ENCODE measurements around the gene GRAMD2A.

GRCh38 chr15:72179861-72180572 lies 17.6 kb downstream of the GRAMD2A start:
- RRBS: 62% methylated on average over 5 of the region's 18 CpGs

DNA sequence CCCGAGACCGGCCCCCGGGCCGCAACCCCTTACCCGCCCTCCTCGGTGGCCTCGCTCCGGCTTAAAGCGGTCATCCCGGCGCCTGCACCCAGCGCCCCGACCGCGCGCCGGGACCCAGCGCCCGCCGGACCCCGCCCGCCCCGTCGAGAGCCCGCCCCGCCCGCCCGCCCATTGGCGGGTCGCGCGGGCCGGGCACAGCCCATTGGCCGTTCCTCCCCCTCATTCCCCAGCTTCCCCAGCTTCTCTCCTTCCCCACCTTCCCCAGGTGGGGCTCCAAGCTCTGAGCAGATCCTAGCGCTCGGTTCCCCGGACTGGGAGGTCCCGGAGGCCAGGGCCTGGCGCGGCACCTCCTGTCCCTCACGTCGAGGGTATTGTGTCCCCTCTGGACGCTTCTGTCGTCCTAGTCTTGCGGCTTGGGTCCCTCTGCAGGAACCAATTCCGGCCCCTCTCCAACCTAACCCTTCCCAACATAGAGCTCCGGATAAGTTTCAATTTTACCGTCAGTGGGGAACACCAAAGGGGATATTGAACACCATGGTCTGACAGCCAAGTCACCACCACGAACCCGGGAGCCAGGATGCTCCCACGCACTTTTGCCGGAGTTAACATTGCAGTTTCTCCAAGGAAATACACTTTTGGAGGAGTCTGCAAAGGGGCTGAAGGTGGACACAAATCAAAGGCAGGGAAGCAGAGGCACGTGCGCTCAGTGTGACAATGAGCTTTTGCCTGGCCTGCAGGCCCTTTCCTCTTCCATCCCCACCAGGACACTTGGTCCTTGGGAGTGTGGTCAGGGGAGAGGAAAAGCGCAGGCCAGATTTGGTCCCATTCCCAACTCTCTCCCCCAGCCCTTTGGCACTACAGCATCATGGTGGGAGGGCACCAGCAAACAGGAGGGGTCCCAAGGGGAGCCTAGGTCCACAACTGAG lies at the start of gene GRAMD2A:
Gene GRAMD2A (minus strand): TSS at position 90 of the 926 bp plus-strand sequence.
- RRBS: 17% methylated on average over 17 of the region's 55 CpGs

DNA sequence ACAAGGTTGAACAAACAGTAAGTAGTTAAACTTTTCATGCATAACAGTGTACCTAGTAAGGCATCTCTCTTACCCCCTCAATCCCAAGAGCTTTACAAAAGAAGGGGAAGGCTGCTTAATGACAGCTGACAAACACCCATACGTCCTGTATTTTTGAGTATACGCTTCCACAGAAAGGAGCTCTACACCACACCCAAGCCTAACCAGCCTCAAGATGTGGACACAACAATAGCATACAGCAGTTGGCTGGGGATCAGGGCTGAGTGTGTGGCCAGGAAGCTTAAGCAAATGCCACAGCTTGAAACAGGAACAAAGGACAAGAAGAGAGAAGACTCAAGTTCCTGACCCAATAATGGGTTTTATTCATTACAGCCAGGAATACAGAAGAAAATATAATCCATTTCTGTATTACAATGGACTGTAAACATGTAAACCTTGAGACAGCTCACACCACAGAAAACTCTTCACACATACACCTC lies 6.9 kb downstream of the HEXA start:
- RRBS: no CpG with 5 or more reads among the region's 2 CpGs

DNA sequence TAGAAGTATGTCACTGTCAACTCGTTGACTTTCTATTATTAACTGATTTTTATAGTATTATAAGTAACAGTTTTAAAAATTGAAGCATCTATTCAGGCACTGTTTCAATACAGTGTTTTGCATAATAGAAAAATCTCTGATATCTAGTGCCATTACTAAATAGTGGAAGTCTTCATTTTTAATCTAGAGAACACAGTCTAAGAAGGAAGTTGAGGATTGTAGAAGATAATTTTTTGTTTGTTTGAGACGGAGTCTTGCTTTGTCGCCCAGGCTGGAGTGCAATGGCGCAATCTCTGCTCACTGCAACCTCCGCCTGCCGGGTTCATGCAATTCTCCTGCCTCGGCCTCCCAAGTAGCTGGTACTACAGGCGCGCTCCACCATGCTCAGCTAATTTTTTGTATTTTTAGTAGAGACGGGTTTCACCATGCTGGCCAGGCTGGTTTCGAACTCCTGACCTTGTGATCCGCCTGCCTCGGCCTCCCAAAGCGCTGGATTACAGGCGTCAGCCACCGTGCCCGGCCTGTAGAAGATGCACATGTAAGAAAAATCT lies 2.1 kb downstream of the ARIH1 start:
- RRBS: no CpG with 5 or more reads among the region's 17 CpGs

DNA sequence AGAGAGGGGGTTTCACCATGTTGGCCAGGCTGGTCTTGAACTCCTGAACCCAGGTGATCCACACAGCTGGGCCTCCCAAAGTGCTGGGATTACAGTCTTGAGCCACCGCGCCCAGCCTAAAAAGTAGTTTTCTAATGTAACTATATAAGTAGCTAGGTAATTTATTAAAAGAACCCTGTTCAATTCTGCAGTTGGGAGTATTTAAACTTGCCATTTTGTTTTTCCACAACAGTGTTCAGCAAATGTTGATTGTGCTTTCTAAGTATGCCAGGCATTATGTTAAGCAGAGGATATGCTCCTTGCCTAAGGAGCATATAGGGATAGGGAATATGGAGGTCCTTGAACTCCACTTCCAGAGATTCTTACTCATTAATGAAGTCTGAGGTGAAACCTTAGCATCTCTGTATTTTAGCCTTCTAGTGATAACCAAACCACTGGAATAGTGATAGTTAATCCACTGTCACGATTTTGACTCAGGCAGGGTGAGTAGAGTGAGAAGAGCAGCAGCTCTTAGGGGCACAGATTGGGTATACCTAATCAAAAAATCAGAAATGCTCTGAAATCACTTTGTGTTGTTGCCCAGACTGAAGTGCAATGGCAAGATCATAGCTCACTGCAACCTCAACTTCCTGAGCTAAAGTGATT lies 4.3 kb downstream of the ARIH1 start:
- RRBS: no CpG with 5 or more reads among the region's 3 CpGs

GRCh38 chr15:72485769-72486135 lies 11.6 kb downstream of the ARIH1 start:
- RRBS: no CpG with 5 or more reads among the region's 1 CpG

DNA sequence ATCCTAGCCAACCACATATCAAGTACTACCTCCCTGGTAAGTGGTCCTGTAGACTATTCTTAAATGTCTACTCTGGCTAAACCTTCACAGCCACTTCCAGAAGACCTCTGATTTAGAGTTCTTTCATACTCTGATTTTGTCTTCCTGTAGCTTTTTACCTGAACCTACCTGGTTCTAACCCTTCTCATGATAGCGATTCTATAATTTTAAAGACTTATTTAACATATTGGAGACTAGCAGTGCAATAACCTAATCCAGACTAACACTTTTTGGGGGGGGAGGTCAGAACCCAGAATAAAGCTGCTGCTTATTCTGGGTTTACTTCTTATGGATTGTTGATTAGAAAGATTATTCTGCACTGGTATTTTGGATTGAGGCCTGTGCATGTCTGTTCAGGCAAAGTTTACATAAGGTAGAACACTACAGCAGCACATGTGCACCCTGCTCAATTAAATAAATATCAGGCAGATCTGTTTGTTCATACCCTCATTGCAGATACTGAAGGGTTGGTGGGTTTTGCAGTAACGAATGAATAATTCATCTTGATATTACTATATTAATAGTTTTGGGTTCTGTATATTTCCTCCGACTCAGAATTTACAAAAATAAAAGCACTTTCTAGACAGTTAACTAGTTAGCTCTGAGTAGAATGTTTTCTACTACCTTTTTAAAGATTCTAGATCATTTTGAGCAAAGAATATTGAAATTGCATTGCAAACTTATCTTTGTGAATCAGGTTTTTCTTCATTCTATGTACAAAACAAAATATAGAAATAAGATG lies 19.1 kb downstream of the ARIH1 start:
- RRBS: no CpG with 5 or more reads among the region's 3 CpGs

GRCh38 chr15:72497471-72497844 lies 23.3 kb downstream of the ARIH1 start:
- RRBS: no CpG with 5 or more reads among the region's 1 CpG

DNA sequence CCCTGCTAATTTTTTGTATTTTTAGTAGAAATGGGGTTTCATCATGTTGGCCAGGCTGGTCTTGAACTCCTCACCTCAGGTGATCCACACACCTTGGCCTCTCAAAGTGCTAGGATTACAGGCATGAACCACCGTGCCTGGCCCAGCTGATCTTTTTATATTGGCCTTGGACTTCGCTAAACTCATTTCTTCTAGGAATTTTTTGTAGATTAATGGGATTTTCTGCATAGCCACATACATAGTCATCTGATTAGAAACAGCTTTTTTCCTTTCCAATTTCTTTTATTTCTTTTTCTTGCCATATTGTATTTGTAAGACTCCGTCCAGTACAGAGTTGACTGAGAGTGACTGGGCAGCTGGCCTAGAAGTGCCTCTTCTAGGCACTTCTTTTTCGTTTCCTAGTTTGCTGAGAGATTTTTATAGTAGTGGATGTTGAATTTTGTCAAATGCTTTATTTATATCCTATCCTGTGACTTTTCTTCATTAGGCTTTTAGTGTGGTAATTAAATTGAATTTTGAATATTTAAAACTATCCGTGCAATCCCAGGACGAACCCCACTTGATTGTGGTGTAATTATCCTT lies 37.4 kb downstream of the ARIH1 start:
- RRBS: no CpG with 5 or more reads among the region's 6 CpGs

DNA sequence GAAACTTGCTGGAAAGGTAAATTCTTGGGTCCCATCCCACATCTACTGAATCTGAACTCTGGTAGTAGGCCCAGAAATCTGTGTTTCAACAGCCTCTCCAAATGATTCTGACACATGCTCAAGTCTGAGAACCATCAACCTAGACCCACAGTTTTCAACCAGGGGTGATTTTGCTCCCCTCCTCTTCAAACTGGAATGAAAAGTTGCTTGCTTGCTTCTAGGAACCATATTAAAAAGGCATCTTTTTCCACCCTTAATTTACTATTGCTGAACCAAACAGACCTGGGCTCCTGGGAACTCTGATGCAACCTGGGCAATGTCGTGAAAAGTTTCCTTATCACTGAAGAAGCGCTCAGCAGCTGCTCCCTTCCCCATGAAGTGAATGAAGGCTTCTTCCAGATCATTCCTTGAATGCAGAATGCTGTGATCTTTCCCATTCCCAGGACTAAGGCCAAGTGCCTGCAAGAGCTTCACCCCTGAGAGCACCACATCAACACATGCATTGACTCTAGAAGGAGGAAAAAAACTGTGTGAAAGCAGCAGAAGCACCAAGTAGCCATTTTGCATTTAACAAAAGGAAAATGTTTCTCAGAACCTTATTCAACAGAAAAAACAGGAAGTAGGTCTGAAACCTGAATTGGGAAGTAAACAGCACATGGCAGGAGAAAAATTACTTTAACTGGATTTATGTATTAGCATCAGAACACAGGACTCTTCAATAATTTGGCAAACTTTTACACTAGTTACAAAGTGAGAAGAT lies 8.8 kb downstream of the ADPGK start:
- RRBS: no CpG with 5 or more reads among the region's 2 CpGs

DNA sequence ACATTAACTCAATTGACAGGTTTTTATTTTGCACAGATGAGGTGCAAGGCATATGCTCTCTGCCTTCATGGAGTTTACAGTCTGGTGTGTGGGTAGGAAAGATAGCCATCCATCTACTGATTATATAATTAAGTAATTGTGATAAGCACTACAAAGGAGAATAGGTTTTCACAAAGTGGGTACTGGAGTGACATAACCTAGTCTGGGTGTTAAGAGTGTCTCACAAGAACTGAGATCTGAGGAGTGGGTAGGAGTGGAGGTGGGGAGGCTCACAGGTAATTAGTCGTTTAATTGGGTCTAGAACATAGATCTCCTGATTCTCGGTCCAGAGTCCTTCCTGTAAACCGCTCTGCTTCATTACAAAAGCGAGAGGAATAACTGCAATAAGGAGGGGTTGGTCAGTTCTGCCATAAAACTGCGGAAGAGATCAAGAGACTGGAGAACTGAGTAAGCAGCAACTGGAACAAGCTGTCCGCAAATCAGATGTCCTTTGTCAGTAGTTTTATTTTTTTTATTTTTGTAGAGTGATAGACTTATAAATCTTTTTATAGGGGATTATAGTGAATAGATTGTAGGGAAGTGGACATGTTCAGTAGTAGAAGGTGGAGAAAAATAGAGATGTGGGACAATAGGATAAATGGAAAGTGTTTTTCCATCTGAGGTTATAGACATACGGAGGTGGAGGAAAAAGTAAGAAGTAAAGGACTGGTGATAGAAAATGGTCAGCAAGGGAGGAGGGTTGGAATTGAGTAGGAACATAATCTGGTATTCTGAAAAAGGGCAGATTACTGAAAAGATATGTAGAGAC lies 2.3 kb downstream of the NEO1 start:
- RRBS: no CpG with 5 or more reads among the region's 7 CpGs

- RRBS: 1% methylated on average over 9 of the region's 44 CpGs
These were observed 566 bp upstream of the HCN4 start for GRCh38 chr15:73369181-73369867.

- RRBS: no CpG with 5 or more reads among the region's 5 CpGs
These were observed 61.8 kb downstream of the NPTN start for GRCh38 chr15:73571326-73571789.

DNA sequence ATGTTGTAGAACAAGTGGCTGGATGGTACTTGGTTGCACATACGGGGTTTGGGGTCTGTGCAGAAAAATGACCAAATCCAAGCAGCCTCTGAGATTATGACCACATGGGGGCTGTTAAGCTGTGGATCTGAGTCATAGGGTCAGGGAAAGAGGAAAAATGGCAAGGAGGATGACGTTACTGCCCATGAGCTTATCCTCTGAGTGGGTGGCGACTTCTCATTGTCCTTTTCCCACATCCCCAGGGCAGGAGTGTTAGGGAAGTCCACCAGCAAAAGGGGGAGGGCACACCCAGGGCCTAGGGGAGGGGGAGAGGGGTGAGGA lies 2.5 kb downstream of the CD276 start:
- RRBS: no CpG with 5 or more reads among the region's 3 CpGs

GRCh38 chr15:73688230-73688723 lies 4.1 kb downstream of the CD276 start:
- RRBS: no CpG with 5 or more reads among the region's 5 CpGs

DNA sequence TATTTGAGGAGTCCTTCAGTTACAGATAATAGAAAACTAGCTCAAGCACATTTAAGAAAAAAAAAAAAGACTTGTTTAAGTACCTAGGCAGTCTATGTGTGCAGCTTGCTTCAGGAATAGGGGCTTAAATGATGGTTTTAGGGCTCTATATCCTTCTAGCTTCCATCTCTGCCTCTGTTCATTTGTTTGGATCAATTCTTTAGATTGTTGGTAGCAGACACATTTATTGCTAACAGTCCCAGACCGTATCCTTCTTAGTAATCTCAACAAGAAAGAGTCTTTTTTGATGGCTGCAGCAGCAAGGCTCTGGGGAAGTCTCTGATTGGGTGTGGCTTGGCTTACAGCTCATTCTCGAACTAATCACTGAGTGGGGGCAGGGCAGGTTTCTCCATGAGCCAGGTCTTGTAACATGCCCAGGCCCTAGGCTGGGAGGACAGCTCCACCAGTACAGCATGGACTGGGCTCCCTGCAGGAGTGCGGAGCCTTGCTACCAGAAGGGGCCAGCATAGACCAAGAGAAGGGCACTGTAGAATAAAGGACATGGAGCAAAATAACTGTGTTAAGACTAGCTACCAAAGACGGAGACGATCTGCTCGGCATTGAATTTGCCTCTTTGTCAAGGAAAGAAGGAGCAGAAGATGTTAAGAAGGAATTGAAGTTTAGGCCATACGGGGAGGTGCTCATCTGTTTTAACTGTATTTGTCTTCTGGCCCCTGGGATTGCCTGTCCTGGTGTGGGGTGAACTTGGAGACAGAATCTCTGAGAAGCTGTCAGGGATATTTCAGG lies 7.2 kb downstream of the CD276 start:
- RRBS: no CpG with 5 or more reads among the region's 7 CpGs

- RRBS: no CpG with 5 or more reads among the region's 10 CpGs
These were observed 23.9 kb downstream of the CD276 start for GRCh38 chr15:73708001-73708641.

DNA sequence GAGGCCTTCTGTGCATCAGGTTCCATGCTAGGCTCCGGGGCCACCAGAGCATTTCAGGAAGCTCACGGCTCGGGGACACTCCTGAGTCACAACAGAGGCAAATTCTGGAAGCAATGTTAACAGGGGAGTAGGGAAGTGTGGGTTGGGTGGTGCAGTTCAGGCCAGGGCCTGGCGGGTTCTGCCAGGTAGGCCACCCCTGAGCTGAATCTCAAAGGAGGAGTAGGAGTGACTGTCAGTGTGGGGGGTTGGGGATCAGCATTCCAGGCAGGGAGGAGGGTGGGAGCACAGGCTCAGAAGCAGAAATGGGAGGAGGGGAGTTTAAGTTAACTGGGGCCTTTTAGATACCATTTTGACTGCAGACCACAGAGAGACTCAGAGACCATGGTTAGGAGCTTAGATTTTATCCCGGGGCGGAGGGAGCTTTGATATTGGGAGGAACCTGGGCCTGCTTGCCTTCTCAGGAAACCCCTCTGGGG lies 719 bp upstream of the INSYN1 start:
- RRBS: no CpG with 5 or more reads among the region's 6 CpGs

DNA sequence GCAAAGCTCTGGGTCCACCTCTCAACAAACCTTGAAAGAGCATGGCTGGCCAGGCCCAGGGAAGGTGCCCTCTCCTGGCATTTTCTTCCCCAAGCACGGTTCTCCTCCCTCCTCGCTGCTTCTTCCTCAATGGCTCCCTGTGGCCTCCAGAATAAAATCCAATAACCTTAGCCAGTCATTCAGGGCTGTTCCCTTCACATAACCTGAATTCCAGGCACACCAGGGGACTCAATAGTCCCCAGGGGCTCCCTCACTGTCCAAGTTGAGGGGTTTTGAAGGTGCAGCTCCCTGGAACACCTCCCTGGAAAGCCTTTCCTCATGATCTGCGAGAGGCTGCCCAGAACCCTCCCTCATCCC lies 11.9 kb downstream of the TBC1D21 start:
- RRBS: no CpG with 5 or more reads among the region's 3 CpGs

DNA sequence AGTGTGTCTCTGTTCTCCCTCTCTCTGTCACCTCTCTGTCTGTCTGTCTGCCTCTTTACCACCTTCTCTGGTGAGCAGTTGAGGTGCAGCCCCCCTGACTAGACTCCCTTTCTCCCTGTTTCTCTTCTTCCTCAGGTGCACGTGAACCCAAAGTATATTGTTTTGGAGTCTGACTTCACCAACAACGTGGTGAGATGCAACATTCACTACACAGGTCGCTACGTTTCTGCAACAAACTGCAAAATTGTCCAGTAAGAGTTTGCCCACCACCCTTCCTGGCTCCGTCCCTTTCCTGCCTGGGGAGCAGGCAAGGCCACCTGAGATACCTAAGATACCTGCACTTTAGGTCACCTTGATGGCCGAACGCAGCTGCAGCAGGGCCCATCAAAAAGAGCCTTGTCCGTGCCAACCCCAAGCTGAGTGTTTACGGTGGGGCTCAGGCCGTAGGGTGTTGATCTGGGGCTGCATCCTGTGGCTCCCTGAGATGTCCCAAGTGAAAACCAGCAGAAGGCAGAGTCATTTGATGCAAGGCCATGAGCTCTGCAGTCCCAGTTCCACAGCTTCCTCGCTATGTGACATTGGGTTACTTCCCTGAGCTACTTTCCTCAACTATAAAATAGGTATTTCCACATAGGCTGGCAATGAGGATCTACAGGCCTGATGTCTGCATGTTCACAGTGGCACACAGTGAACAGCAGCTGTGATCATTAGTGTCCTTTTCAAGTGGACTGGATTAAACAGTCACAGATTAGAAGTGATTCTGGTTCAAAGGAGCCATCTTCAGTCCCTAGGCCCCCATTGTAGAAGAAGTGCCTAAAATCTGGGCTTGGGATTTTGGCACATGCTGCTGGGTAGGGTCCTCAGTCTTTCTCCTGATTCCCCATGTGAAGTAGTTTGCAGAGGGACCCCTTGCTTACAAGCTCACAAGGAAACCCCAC lies 23.3 kb downstream of the LOXL1 start:
- RRBS: no CpG with 5 or more reads among the region's 11 CpGs

Data from AG09319 (cell line).